GM12878 (cell line): ENCODE results near the gene H3-3B.

GRCh38 chr17:75234367-75234786 lies 27.0 kb downstream of the GGA3 start:
- RAMPAGE, long total RNA, result no peak
- RRBS, 2 experiments, result no CpG with 5 or more reads among the region's 13 CpGs
CAGE:
- cytosol, long polyA minus RNA, result no peak
- cytosol, long polyA plus RNA, result no peak
- long polyA plus RNA, result no peak
- nucleolus, long total RNA, result no peak
- nucleus, long polyA plus RNA, result no peak
- nucleus, long total RNA, result no peak

DNA sequence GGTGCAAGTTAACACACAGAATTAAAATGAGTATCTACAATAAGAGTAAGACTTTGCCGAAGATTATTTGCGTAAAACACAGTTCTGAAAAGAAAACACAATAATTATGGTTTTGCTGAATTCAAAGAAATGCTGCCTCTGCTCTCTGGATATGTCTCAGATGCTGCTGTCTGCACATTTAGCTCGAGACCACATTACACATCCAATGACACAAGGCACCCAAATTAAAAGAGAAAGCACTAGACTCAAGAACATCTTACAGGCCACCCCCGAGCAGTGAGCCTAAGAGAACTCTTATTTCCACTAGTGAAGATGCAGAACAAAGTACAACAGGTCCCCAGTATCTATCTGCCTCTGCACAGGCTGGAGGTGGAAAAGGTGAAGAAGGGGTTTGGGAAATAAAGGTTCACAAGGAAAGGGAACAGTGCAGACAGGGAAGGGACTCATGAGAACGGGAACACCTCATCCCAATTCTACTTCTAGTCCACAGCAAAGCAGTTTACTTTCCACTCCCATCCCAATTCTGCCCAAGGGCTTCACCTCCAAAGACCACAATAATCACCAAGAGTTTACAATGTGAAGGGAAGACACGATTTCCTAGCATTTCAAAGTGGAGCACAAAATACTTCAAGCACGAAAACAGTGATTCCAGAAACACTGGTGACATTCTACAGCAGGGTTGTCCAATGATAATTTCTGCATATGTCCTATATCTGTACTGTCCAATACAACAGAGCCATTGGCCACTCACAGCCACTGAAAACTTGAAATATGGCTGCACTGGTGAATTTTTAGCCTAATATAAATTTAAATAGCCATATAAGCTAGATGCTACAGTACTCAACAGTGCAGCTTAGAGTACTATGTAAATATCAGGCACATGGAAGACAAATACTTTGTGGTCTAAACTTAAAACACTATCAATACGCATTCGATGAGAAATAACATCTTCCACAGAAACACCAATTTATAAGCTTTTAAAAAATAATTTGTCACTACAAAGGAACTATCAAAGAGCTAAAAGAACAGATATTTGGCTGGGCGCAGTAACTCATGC lies 33.2 kb downstream of the GRB2 start:
- RAMPAGE, long total RNA, result no peak
- RRBS, 2 experiments, result no CpG with 5 or more reads among the region's 10 CpGs
CAGE:
- cytosol, long polyA minus RNA, result no peak
- cytosol, long polyA plus RNA, result no peak
- long polyA plus RNA, result no peak
- nucleolus, long total RNA, result no peak
- nucleus, long polyA plus RNA, result no peak
- nucleus, long total RNA, result no peak

DNA sequence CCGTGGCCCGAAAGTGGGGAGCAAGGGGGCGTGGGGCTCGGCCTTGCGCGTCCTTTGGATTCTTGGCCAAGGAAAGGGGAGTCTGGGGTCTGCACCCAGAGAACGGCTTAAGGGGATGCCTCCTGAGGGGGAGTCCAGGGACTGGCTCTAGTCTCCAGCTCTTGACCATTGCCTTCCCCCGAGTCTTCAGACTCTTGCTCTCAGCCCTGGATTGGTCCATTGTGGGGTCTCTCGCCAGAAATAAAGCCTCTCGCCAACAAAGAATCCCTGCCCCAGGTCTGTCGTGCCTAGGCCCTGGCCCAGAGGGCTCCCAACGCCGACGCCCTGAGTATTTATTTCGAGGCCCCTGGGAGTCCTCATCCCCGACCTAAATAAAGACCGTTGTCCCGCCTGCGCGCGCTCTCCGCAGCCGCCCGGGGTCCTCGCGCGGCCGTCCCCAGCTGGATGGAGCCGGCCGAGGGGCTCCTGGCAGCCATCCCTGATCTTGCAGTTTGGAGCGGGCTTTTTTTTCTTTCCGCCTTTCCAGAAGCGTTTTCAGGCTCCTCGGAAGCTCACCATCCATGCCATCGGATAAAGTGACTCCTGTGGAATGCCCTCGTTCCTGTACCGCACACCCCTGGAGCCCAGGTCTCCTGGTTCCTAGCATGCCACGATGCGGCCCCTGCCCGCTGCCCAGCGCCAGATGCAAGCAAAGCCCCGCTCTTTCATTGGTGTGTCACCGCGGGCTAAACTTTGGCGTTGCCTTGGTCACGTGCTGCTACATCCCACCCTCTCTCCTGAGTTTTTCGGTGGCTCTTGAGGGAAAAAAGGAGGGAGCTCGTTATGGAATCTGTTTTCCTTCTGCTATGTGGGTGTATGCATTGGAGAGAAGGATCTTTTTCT lies 574 bp downstream of the TMEM94 start:
- RAMPAGE, long total RNA, result no peak
- RRBS, 2 experiments, result 2 to 3% methylated on average over 6 of the region's 48 CpGs
CAGE:
- cytosol, long polyA minus RNA, result no peak
- cytosol, long polyA plus RNA, result no peak
- long polyA plus RNA, result no peak
- nucleolus, long total RNA, result no peak
- nucleus, long polyA plus RNA, result no peak
- nucleus, long total RNA, result no peak

- RAMPAGE, long total RNA, result no peak
- RRBS, 2 experiments, result no CpG with 5 or more reads among the region's 23 CpGs
CAGE:
- cytosol, long polyA minus RNA, result no peak
- cytosol, long polyA plus RNA, result no peak
- long polyA plus RNA, result no peak
- nucleolus, long total RNA, result no peak
- nucleus, long polyA plus RNA, result no peak
- nucleus, long total RNA, result no peak
Measured at GRCh38 chr17:75498582-75499441, 16.5 kb downstream of the CASKIN2 start.

GRCh38 chr17:75524380-75524866 lies 1.1 kb upstream of the LLGL2 start:
- RAMPAGE, long total RNA, result no peak
- RRBS, 2 experiments, result no CpG with 5 or more reads among the region's 12 CpGs
CAGE:
- cytosol, long polyA minus RNA, result no peak
- cytosol, long polyA plus RNA, result no peak
- long polyA plus RNA, result no peak
- nucleolus, long total RNA, result start-site peak on the plus strand at chr17:75524527-75524564, 6 reads; start-site peak on the plus strand at chr17:75524632-75524705, 16 reads
- nucleus, long polyA plus RNA, result no peak
- nucleus, long total RNA, result no peak

DNA sequence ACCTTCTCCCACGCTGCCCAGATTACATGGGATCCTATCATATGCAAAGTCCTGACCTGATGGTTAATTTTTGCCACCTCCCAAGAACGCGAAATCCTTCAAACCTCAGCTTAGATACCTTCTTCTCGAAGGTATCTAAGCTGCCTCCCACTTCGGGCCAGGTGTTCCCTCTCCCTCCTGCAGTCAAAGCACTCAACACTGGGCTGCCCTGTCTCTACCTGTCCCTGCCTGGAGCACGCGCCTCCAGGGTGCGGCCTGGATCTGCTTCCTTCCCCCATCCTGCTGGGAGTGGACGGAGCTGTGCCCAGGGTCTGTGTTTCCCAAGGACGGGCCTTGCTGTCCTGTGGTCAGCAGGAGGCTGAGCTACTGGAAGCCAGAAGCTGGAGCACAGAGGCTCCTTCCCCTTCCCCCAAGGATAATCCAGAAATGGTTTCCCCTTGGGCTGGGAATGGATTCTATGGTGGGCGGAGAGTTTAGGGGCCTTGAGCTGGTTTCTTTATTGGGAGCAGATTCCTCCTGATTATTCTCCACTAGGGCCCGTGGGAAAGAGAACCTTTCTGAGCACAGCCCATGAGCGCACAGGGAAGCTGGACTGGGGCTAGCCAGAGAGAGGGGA lies 16.7 kb downstream of the LLGL2 start:
- RAMPAGE, long total RNA, result no peak
- RRBS, 2 experiments, result no CpG with 5 or more reads among the region's 13 CpGs
CAGE:
- cytosol, long polyA minus RNA, result no peak
- cytosol, long polyA plus RNA, result no peak
- long polyA plus RNA, result no peak
- nucleolus, long total RNA, result no peak
- nucleus, long polyA plus RNA, result no peak
- nucleus, long total RNA, result no peak

DNA sequence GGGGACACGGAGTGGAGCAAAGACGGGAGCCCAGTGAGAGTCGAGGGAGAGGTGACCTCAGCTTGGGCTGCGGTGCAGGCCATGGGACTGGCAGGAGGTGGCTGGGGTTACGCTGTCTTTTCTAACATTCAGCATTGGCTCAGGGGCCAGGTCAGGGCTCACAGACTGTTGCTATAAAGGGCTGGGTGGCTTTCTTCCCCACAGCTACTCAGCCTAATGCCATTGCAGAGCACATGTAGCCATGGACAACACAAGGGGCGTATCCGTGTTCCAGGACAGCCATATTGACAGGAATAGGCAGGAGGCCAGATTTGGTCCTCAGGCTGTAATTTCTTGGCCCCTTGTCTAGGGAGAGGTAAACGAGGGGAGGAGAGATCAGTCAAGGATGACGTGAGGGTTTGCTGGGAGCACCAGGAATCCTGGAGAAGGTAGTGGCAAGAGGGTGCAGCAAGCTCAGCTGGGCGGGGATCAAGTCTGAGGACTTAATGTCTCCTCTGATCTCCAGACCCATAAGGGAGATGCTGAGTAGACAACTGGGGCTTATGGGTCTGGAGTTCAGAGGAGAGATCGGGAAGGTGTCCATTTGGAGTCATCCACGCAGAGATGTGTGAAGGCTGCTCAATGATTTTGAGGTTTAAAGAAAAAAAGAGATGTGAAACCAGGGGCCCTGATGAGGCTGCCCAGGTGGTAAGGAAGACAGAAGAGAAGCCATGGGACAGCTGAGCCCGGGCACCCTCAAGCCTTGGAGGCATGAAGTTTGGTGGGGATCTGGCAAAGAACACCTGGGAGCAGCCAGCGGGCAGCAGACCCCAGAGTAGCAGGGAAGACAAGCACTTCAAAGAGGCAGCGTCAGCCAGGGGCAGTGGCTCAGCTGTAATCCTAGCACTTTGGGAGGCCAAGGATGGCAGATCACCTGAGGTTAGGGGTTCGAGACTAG lies 21.0 kb upstream of the MYO15B start:
- RAMPAGE, long total RNA, result no peak
- RRBS, 2 experiments, result no CpG with 5 or more reads among the region's 16 CpGs
CAGE:
- cytosol, long polyA minus RNA, result no peak
- cytosol, long polyA plus RNA, result no peak
- long polyA plus RNA, result no peak
- nucleolus, long total RNA, result no peak
- nucleus, long polyA plus RNA, result no peak
- nucleus, long total RNA, result no peak

DNA sequence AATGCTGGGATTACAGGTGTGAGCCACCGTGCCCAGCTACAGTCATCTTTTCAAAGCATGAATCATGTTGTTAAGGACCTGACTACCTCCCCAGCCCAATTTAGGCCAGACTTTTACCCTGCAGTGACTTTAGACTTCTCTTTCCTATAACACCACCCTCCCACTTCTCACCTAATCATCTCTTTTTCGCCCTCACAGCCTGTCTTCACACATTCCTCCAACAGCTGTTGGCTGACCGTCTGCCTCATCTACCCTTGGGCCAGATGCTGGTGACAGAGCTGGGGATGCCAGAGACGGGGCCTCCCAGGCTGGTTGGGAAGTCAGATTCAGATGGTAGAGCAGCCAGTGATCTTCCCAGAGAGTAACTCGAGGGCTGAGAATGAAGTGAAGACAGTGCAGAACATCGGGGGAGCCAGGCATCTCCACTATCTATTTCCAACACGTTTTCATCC lies 19.2 kb downstream of the MYO15B start:
- RAMPAGE, long total RNA, result no peak
- RRBS, 2 experiments, result no CpG with 5 or more reads among the region's 7 CpGs
CAGE:
- cytosol, long polyA minus RNA, result no peak
- cytosol, long polyA plus RNA, result no peak
- long polyA plus RNA, result no peak
- nucleolus, long total RNA, result no peak
- nucleus, long polyA plus RNA, result no peak
- nucleus, long total RNA, result no peak

DNA sequence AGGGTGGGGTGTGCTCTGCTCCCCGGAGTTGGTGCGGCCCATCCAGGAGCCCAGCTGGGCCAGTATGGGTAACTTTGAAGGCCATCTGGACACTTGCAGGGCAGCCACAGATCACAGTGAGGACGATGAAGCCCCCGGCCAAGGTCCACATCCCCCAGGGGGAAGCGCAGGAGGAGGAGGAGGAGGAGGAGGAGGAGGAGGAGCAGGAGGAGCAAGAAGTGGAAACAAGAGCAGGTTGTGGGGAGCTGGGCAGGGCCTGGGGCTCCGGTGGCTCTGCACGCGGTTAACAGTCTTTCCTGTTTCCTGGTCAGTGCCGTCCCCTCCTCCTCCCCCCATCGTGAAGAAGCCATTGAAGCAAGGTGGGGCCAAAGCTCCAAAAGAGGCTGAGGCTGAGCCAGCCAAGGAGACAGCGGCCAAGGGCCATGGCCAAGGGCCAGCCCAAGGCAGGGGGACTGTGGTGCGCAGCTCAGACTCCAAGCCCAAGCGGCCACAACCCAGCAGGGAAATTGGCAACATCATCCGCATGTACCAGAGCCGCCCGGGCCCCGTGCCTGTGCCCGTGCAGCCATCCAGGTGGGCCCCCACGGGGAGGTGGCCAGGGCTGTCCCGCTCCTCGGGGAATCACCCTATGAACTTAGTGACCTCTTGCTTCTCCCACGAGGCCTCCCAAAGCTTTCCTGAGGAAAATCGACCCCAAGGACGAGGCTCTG lies 16.9 kb upstream of the SMIM5 start:
- RAMPAGE, long total RNA, result no peak
- RRBS, 2 experiments, result 57% methylated on average over 4 of the region's 24 CpGs; no CpG with 5 or more reads in 1 of the 2 experiments
CAGE:
- cytosol, long polyA minus RNA, result no peak
- cytosol, long polyA plus RNA, result no peak
- long polyA plus RNA, result no peak
- nucleolus, long total RNA, result no peak
- nucleus, long polyA plus RNA, result no peak
- nucleus, long total RNA, result no peak

- RAMPAGE, long total RNA, result no peak
- RRBS, 2 experiments, result no CpG with 5 or more reads among the region's 18 CpGs
CAGE:
- cytosol, long polyA minus RNA, result no peak
- cytosol, long polyA plus RNA, result no peak
- long polyA plus RNA, result no peak
- nucleolus, long total RNA, result no peak
- nucleus, long polyA plus RNA, result no peak
- nucleus, long total RNA, result no peak
Measured at GRCh38 chr17:75635477-75636221, 2.4 kb downstream of the SMIM5 start.

GRCh38 chr17:75641279-75641852 lies 4.7 kb upstream of the SMIM6 start:
- RAMPAGE, long total RNA, result no peak
- RRBS, 2 experiments, result no CpG with 5 or more reads among the region's 12 CpGs
CAGE:
- cytosol, long polyA minus RNA, result no peak
- cytosol, long polyA plus RNA, result no peak
- long polyA plus RNA, result no peak
- nucleolus, long total RNA, result no peak
- nucleus, long polyA plus RNA, result no peak
- nucleus, long total RNA, result no peak

DNA sequence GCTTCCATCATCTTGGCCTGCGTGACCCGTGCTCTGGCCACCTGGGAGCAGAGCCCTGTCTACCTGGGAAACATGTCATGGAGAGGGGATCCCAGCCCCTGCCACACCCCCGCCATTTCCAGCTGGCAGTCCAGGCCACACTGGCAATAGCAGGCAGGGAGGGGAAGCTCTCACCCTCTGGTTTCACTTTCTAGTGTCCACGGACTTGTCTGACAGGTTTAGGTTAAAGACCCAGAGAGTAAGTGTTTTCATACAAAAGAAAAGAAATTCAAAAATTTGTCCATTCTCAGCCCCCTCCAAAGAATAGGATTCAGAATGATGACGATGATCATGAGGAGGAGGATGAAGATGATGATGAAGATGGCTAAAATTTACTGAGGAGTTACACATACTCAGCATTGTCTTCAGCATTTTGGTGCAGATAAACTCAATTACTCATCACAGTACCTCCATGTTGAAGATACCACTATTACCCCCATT lies 3.7 kb upstream of the SMIM6 start:
- RAMPAGE, long total RNA, result no peak
- RRBS, 2 experiments, result no CpG with 5 or more reads among the region's 5 CpGs
CAGE:
- cytosol, long polyA minus RNA, result no peak
- cytosol, long polyA plus RNA, result no peak
- long polyA plus RNA, result no peak
- nucleolus, long total RNA, result no peak
- nucleus, long polyA plus RNA, result no peak
- nucleus, long total RNA, result no peak

- RAMPAGE, long total RNA, result no peak
- RRBS, 2 experiments, result 100% methylated on average over 4 of the region's 19 CpGs; no CpG with 5 or more reads in 1 of the 2 experiments
CAGE:
- cytosol, long polyA minus RNA, result no peak
- cytosol, long polyA plus RNA, result no peak
- long polyA plus RNA, result no peak
- nucleolus, long total RNA, result no peak
- nucleus, long polyA plus RNA, result no peak
- nucleus, long total RNA, result no peak
Measured at GRCh38 chr17:75642784-75643776, 3.0 kb upstream of the SMIM6 start.

- RAMPAGE, long total RNA, result no peak
- RRBS, 2 experiments, result no CpG with 5 or more reads among the region's 5 CpGs
CAGE:
- cytosol, long polyA minus RNA, result no peak
- cytosol, long polyA plus RNA, result no peak
- long polyA plus RNA, result no peak
- nucleolus, long total RNA, result no peak
- nucleus, long polyA plus RNA, result no peak
- nucleus, long total RNA, result no peak
Measured at GRCh38 chr17:75689489-75689812, 22.3 kb downstream of the SAP30BP start.

DNA sequence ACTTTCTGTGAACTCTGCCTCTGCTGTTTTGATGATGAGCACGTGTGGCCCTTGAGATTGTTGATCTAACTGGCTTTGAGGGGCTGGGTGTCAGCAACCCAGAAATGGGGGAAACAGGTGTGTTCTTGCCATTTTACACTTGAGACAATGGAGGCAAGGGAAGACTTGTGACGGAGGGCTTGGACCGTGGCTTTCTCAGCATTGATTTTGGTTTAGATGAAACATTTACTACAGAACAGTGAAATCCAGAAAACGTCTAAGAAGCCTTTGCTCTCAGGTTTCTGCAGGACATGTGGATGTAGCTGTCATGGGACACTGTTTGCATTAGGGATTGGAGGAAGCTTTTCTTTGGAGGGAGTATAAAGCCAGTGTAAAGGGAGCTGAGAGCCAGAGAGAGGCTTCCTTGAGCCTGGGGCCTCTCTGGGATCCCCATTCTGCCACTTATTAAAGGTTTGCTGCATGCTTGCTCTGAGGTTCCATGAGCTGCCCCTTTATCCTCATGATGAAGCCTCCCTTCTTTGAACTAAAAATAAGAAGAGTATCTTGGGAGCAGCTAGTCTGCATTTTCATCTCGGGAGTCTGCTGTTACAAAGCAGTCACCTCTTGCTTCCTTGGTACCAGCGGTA lies 25.4 kb downstream of the SAP30BP start:
- RAMPAGE, long total RNA, result no peak
- RRBS, 2 experiments, result no CpG with 5 or more reads among the region's 6 CpGs
CAGE:
- cytosol, long polyA minus RNA, result no peak
- cytosol, long polyA plus RNA, result no peak
- long polyA plus RNA, result no peak
- nucleolus, long total RNA, result no peak
- nucleus, long polyA plus RNA, result no peak
- nucleus, long total RNA, result no peak

GRCh38 chr17:75754366-75755054 lies 10.5 kb downstream of the GALK1 start:
- RAMPAGE, long total RNA, result no peak
- RRBS, 2 experiments, result 84 to 88% methylated on average over 2 of the region's 21 CpGs
CAGE:
- cytosol, long polyA minus RNA, result no peak
- cytosol, long polyA plus RNA, result no peak
- long polyA plus RNA, result no peak
- nucleolus, long total RNA, result no peak
- nucleus, long polyA plus RNA, result no peak
- nucleus, long total RNA, result no peak

- RAMPAGE, long total RNA, result no peak
- RRBS, 2 experiments, result 85 to 86% methylated on average over 3 to 6 of the region's 39 CpGs
CAGE:
- cytosol, long polyA minus RNA, result no peak
- cytosol, long polyA plus RNA, result no peak
- long polyA plus RNA, result no peak
- nucleolus, long total RNA, result no peak
- nucleus, long polyA plus RNA, result no peak
- nucleus, long total RNA, result no peak
Measured at GRCh38 chr17:75756243-75757270, 8.4 kb downstream of the GALK1 start.

DNA sequence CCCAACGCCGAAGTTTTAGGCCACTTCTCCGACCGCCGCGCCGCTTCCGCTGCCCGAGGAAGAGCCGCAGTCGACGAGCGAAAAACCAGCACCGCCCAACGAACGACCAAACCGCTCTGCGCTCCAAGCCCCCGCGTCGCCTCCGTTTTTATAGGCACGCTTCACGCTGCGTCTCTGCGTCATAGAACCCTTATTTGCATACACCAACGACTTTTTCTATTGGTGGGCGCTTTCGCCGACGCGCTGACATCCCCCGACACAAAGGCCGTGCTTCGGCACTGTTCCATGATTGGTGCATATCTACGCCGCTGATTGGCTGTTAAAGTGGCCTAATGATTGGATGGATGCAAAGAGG lies at the start of gene H3-3B:
Gene H3-3B, minus strand, starts transcription at position 124 of the 355 bp plus-strand sequence.
- RAMPAGE, long total RNA, result start-site peak on the minus strand centred at position 121 of the sequence, 9 bp wide, 12,088 and 17,024 reads in 2 replicates
- RRBS, 2 experiments, result no CpG with 5 or more reads among the region's 37 CpGs
CAGE:
- cytosol, long polyA minus RNA, result start-site peak on the minus strand centred at position 119 of the sequence, 16 bp wide, 325 reads
- cytosol, long polyA plus RNA, result start-site peak on the minus strand centred at position 122 of the sequence, 11 bp wide, 7,384 and 9,705 reads in 2 replicates
- long polyA plus RNA, result no peak
- nucleolus, long total RNA, result start-site peak on the minus strand centred at position 114 of the sequence, 13 bp wide, 75 reads
- nucleus, long polyA plus RNA, result start-site peak on the minus strand centred at position 122 of the sequence, 11 bp wide, 5,075 and 6,117 reads in 2 replicates
- nucleus, long total RNA, result no peak

DNA sequence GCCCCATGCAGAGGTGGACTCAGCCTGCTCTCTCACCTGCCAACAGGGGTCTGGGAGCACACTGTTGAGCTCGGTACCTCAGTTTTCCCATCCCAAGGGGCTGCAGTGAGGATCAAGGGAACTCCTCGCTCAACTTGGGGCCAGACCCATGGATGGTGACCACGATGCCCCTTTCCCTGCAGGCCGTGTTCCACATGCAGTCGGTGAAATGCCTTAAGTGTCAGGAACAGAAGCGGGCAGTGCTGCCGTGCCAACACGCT lies 20.2 kb downstream of the UNC13D start:
- RAMPAGE, long total RNA, result no peak
- RRBS, 2 experiments, result no CpG with 5 or more reads among the region's 8 CpGs
CAGE:
- cytosol, long polyA minus RNA, result no peak
- cytosol, long polyA plus RNA, result no peak
- long polyA plus RNA, result no peak
- nucleolus, long total RNA, result no peak
- nucleus, long polyA plus RNA, result no peak
- nucleus, long total RNA, result no peak

DNA sequence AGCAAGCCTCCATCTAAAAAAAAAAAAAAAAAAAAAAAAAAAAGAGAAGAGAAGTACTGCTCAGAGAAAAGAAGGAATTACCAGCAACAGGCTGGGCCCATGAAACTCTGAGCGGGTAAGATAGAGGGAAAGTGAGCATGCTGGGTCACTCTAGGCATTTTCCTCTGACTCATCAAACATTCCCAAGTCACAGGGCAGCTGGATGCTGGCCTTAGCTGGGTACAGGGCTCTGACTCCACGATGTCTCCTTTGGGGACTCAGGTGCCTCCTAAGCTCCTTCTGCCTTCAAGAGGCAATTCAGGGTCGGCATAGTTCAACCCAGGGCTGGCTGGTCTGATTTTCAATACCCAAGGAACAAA lies 1.1 kb downstream of the WBP2 start:
- RAMPAGE, long total RNA, result no peak
- RRBS, 2 experiments, result no CpG with 5 or more reads among the region's 3 CpGs
CAGE:
- cytosol, long polyA minus RNA, result no peak
- cytosol, long polyA plus RNA, result no peak
- long polyA plus RNA, result no peak
- nucleolus, long total RNA, result no peak
- nucleus, long polyA plus RNA, result no peak
- nucleus, long total RNA, result no peak